ENCODE measurements around the gene AGT.

GRCh38 chr1:228875676-228876215 lies 140.5 kb downstream of the RHOU start:
- RAMPAGE, long total RNA, result no peak
- RRBS, 2 experiments, result no CpG with 5 or more reads among the region's 4 CpGs
CAGE:
- cytosol, long polyA minus RNA, result no peak
- cytosol, long polyA plus RNA, result no peak
- long polyA plus RNA, result no peak
- nucleolus, long total RNA, result no peak
- nucleus, long polyA plus RNA, result no peak
- nucleus, long total RNA, result no peak

- RAMPAGE, long total RNA, result no peak
- RRBS, 2 experiments, result no CpG with 5 or more reads among the region's 12 CpGs
CAGE:
- cytosol, long polyA minus RNA, result no peak
- cytosol, long polyA plus RNA, result no peak
- long polyA plus RNA, result no peak
- nucleolus, long total RNA, result no peak
- nucleus, long polyA plus RNA, result no peak
- nucleus, long total RNA, result no peak
These were observed 195.4 kb downstream of the RHOU start for GRCh38 chr1:228930508-228931182.

DNA sequence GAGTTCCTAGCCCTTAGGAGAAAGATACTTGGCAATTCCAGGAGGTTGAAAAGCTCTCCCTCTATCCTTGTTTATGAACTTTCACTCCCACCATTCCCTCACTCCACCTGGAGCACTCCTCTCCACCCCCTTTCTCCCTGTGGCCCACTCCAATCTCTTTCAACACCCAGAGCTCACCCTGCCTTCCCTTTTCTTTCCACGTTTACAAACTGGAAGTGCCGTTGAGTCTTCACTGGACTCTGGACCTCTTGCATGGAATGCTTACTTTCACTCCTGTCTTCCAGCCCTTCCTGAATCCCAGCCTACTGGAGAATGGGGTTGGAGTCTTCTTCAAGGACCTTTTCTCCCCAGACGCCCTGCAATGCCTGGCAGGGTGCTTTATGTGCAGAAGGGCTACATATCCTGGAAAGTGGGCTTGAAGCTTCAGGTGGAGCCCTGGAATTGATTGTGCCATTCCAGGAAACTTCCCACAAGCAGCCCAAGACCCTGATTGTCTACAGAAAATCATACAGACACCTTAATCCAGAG lies 198.5 kb downstream of the RHOU start:
- RAMPAGE, long total RNA, result no peak
- RRBS, 2 experiments, result no CpG with 5 or more reads among the region's 3 CpGs
CAGE:
- cytosol, long polyA minus RNA, result no peak
- cytosol, long polyA plus RNA, result no peak
- long polyA plus RNA, result no peak
- nucleolus, long total RNA, result no peak
- nucleus, long polyA plus RNA, result no peak
- nucleus, long total RNA, result no peak

GRCh38 chr1:229108925-229109264 lies 162.0 kb upstream of the RAB4A start:
- RAMPAGE, long total RNA, result no peak
- RRBS, 2 experiments, result no CpG with 5 or more reads among the region's 5 CpGs
CAGE:
- cytosol, long polyA minus RNA, result no peak
- cytosol, long polyA plus RNA, result no peak
- long polyA plus RNA, result no peak
- nucleolus, long total RNA, result no peak
- nucleus, long polyA plus RNA, result no peak
- nucleus, long total RNA, result no peak

DNA sequence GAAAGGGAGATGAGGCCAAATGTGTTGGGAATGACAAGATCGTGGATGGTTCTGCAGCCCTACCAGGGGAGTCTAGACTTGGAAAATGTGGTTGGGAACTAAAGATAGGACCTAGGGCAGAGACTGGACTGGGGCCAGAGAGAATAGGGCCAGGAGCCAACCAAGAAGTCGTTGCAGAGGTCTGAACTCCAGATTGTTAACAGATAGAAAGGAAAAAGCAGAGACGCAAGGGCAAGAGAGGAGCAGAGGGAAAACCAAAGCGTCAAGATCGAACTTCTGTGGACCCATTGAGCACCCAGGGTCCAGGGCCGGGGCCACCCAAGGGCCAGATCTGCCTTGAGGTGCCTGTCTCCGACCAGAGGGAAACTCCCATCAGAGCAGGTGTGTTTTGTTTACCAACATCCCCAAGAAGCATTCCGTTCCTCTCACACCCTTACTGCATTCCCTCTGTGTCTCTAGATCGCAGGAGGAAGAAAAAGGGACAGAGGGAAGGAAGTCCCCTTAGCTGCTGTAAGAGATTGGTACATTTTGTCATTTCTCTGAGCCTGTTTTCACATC lies 106.1 kb upstream of the RAB4A start:
- RAMPAGE, long total RNA, result no peak
- RRBS, 2 experiments, result no CpG with 5 or more reads among the region's 9 CpGs
CAGE:
- cytosol, long polyA minus RNA, result no peak
- cytosol, long polyA plus RNA, result no peak
- long polyA plus RNA, result no peak
- nucleolus, long total RNA, result no peak
- nucleus, long polyA plus RNA, result no peak
- nucleus, long total RNA, result no peak

DNA sequence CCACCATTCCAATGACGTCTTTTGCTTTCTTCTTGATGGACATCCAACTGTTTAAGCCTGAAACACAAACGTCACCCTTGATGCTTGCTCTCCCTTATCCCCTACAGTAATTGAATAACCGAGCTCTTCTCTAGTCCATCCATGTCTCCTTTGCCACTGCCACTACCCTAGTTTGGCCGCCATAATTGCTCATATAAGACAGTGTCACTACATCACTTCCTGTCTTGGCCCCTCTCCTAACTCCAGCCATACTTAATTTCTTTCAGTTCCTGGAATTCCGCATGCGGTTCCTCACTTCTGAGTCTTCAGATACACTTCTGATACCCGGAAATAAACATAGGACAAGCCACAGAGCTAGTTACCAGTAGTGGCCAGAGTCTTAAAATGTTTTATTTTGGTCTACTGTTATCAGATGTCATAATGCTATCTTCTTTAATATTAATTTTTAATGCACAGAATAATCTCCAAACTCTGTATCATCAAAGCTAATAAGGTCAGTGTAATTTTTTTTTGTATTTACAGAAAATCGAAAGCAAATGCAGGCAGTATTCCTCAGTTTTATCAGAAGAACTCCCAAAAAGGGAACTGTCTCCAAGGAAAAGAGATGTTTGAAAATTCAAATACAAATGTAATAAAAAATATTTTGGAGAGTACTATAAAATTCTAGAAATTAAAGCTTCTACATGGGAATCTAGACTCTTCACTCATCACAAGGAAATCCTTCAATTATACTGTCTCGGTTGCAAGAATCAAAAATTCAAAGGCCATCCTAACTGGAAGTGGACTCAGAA lies 25.3 kb downstream of the TAF5L start:
- RAMPAGE, long total RNA, result no peak
- RRBS, 2 experiments, result no CpG with 5 or more reads among the region's 9 CpGs
CAGE:
- cytosol, long polyA minus RNA, result start-site peak on the minus strand centred at position 441 of the sequence, 8 bp wide, 29 reads
- cytosol, long polyA plus RNA, result no peak
- long polyA plus RNA, result no peak
- nucleolus, long total RNA, result no peak
- nucleus, long polyA plus RNA, result no peak
- nucleus, long total RNA, result no peak

GRCh38 chr1:229705719-229706098 lies 79.7 kb downstream of the URB2 start:
- RAMPAGE, long total RNA, result no peak
- RRBS, 2 experiments, result no CpG with 5 or more reads among the region's 5 CpGs
CAGE:
- cytosol, long polyA minus RNA, result no peak
- cytosol, long polyA plus RNA, result no peak
- long polyA plus RNA, result no peak
- nucleolus, long total RNA, result no peak
- nucleus, long polyA plus RNA, result no peak
- nucleus, long total RNA, result no peak

GRCh38 chr1:229856354-229856590 lies 210.8 kb upstream of the GALNT2 start:
- RAMPAGE, long total RNA, result no peak
- RRBS, 2 experiments, result no CpG with 5 or more reads among the region's 4 CpGs
CAGE:
- cytosol, long polyA minus RNA, result no peak
- cytosol, long polyA plus RNA, result no peak
- long polyA plus RNA, result no peak
- nucleolus, long total RNA, result no peak
- nucleus, long polyA plus RNA, result no peak
- nucleus, long total RNA, result no peak

DNA sequence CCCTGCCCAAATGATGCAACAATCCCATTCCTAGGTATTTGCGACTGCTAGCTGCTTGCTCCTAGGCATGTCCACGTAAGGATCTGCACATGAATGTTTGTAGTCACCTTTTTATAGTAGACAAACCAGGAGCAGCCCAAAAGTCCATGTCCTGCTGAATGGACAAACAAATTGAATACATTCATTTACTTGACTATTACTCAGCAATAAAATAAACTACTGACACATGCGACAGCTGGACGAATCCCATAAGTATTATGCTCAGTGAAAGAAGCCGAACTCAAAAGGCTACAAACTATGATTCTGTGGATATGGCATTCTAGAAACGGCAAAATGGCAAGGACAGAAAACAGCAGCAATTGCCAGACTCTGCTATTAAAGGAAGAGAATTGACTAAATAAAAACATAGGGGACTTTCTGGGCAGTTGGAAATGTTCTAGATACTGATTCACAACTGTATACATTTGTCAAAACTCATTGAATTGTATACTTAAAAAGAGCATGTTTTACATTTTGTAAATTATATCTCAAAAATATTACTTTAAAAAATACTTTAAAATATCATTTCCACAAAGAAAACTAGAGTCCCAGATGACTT lies 161.8 kb upstream of the GALNT2 start:
- RAMPAGE, long total RNA, result no peak
- RRBS, 2 experiments, result no CpG with 5 or more reads among the region's 6 CpGs
CAGE:
- cytosol, long polyA minus RNA, result no peak
- cytosol, long polyA plus RNA, result no peak
- long polyA plus RNA, result no peak
- nucleolus, long total RNA, result no peak
- nucleus, long polyA plus RNA, result no peak
- nucleus, long total RNA, result no peak

DNA sequence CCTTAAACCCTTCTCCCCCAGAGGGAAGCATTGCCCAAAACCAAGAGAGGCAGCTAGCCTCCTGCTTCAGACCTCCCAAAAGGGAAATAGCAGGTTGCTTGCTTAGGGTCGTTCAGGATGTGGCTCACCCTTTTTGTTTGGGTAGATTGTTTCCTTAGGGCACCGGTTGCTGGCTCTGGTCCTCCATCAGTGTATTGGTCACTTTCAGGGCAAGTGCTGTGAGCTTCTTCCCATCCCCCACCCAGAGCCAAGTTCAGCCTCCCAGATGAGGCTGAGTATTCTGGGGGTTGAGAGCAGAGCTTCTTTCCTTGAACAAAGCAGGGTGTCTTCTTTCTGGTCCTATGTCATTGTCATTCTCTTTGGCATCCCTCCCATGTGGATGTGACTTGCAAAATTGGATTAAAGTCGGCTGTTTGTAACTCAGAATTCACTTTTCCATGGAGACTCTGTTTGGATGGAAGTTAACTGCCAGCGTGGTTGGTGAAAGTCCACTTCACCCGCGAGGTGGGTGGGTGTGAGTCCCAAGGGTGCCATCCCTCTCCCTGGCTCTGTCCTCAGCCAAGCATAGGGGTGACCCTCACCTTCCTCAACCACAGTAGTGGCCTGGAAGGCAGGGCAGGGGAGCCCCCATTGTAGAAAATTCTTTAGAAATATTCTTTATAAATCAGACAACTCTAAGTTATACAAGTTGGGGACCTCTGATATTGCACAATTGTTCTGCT lies 55.4 kb upstream of the GALNT2 start:
- RAMPAGE, long total RNA, result no peak
- RRBS, 2 experiments, result no CpG with 5 or more reads among the region's 6 CpGs
CAGE:
- cytosol, long polyA minus RNA, result no peak
- cytosol, long polyA plus RNA, result no peak
- long polyA plus RNA, result no peak
- nucleolus, long total RNA, result no peak
- nucleus, long polyA plus RNA, result no peak
- nucleus, long total RNA, result no peak

- RAMPAGE, long total RNA, result no peak
- RRBS, 2 experiments, result no CpG with 5 or more reads among the region's 4 CpGs
CAGE:
- cytosol, long polyA minus RNA, result no peak
- cytosol, long polyA plus RNA, result no peak
- long polyA plus RNA, result no peak
- nucleolus, long total RNA, result no peak
- nucleus, long polyA plus RNA, result no peak
- nucleus, long total RNA, result no peak
These were observed 12.4 kb downstream of the GALNT2 start for GRCh38 chr1:230079584-230079783.

DNA sequence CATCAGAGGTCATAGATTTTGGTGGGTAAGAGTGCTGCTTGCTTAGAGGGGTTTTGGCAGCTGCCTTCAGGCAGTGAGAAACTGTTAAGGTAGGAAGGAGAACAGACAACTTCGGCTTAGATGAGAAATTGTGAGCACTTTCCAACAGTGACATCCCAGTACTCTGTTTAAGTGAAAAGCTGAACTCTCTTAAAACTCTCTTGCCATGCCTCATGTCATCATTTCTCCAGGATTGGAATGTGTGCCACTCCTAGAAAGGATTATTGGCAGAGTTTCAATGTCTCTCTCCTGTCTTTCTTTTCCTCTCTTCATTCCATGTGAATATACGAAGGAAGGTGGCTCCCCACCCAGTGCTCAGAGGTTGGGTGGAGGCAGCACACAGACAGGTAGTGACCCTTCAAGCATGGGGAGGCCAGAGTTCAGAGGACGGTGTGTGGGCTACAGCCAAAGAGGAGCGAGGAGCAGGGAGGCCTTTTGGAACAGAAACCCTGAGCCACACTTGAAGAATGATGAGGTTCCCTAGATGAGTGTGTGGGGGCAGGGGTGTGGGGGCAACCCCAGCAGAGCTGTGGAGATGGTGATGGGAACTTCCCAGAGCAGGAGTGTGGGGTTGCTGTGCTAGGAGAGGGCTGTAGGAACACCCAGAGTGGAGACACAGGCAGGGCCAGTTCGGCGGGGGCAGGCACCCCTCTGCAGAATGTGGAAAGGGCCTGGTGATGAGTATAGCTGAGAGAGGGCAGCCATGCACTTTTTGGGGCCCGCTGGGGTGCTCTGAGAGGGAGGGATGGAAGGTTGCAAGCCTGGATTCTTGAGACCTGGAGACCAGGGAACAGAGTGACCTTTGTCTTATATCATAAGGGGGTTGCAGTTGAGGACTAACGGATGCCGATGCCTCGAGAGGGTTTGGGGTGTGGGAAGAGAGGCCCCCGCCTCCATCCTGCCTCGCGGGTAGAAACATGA lies 58.9 kb downstream of the GALNT2 start:
- RAMPAGE, long total RNA, result no peak
- RRBS, 2 experiments, result no CpG with 5 or more reads among the region's 13 CpGs
CAGE:
- cytosol, long polyA minus RNA, result no peak
- cytosol, long polyA plus RNA, result no peak
- long polyA plus RNA, result no peak
- nucleolus, long total RNA, result no peak
- nucleus, long polyA plus RNA, result no peak
- nucleus, long total RNA, result no peak

- RAMPAGE, long total RNA, result no peak
- RRBS, 2 experiments, result no CpG with 5 or more reads among the region's 4 CpGs
CAGE:
- cytosol, long polyA minus RNA, result no peak
- cytosol, long polyA plus RNA, result no peak
- long polyA plus RNA, result no peak
- nucleolus, long total RNA, result no peak
- nucleus, long polyA plus RNA, result no peak
- nucleus, long total RNA, result no peak
These were observed 137.7 kb downstream of the GALNT2 start for GRCh38 chr1:230204611-230205210.

- RAMPAGE, long total RNA, result no peak
- RRBS, 2 experiments, result no CpG with 5 or more reads among the region's 17 CpGs
CAGE:
- cytosol, long polyA minus RNA, result no peak
- cytosol, long polyA plus RNA, result no peak
- long polyA plus RNA, result no peak
- nucleolus, long total RNA, result no peak
- nucleus, long polyA plus RNA, result no peak
- nucleus, long total RNA, result no peak
These were observed 176.0 kb downstream of the GALNT2 start for GRCh38 chr1:230242927-230243508.

- RAMPAGE, long total RNA, result no peak
- RRBS, 2 experiments, result 61 to 74% methylated on average over 3 to 5 of the region's 18 CpGs
CAGE:
- cytosol, long polyA minus RNA, result no peak
- cytosol, long polyA plus RNA, result no peak
- long polyA plus RNA, result no peak
- nucleolus, long total RNA, result no peak
- nucleus, long polyA plus RNA, result no peak
- nucleus, long total RNA, result no peak
These were observed 99.0 kb downstream of the PGBD5 start for GRCh38 chr1:230327024-230327643.

- RAMPAGE, long total RNA, result no peak
- RRBS, 2 experiments, result no CpG with 5 or more reads among the region's 2 CpGs
CAGE:
- cytosol, long polyA minus RNA, result no peak
- cytosol, long polyA plus RNA, result no peak
- long polyA plus RNA, result no peak
- nucleolus, long total RNA, result no peak
- nucleus, long polyA plus RNA, result no peak
- nucleus, long total RNA, result no peak
These were observed 33.1 kb upstream of the COG2 start for GRCh38 chr1:230609231-230609575.

DNA sequence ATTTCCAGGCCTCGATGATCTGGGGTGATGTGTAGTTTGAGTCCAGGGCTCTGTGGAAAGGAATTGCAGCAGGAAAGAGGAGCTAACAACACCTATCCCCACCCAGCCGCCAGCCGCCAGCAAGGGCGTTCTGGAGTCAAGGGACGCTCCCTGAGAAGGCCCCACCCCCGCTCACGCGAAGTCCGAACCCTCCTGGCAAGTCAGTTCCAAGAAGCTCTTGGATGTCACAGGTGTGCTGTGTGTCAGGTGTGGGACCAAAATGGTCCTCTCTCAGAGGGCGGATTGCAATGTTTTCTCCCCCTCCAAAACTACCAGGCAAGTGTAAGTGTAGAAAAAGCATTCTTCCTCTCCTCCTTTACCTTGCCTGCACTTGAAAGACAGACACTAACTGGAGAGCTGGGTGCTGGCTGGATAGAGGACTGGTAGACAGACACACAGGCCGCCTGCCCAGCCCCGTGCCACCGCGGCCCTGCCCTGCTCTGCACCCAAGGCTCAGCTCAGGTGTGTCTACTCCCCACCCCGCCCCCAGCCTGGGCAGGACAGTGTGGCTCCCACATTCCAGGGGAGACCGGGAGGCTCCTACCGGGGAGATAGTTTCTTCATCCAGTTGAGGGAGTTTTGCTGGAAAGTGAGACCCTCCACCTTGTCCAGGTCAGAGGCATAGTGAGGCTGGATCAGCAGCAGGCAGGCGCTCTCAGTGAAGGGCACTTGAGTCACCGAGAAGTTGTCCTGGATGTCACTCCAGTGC lies 8.4 kb downstream of the AGT start:
- RAMPAGE, long total RNA, result no peak
- RRBS, 2 experiments, result no CpG with 5 or more reads among the region's 19 CpGs
CAGE:
- cytosol, long polyA minus RNA, result no peak
- cytosol, long polyA plus RNA, result no peak
- long polyA plus RNA, result no peak
- nucleolus, long total RNA, result no peak
- nucleus, long polyA plus RNA, result no peak
- nucleus, long total RNA, result no peak

DNA sequence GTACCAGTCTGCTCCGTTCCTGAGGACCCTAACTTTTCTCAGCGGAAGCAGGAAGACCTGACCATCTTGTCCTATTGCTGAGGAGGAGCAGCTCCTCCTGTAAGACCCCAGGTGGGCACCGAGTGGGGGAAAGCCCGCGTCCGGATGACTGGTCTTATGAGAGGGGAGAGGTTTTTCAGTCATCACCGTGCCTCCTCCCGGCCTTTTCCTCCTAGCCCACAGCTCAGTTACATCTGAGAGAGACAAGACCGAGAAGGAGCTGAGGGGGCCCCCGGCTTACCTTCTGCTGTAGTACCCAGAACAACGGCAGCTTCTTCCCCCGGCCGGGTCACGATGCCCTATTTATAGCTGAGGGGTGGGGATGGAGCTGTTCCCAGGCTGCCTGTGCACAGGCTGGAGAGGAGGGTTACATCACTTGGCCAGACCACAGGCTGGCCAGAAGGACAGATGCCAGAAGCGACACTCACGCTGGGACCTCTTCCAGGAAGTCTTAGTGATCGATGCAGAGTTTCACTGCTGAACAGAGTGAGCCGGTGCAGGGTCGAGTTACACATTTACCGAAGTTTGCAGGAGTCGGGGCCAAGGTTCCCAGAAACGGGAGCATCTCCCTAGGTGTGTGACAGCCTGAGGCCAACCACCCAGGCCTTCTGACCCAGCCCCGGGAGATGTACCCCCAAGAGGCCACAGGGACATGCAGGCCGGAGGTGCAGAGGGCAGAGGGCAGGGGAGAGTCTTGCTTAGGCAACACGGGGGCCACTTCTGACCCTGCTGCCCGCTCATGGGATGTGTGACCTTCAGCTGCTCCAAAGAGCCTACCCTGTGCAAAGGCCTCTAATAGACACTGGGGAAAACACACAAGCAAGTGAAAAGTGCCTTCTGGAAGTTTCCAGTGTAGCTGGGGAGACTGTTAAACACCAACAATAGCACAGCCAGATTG lies at the start of gene AGT:
TSS of gene AGT (minus strand) at position 317 of the 937 bp plus-strand sequence.
- RAMPAGE, long total RNA, result no peak
- RRBS, 2 experiments, result 17 to 35% methylated on average over 2 to 4 of the region's 26 CpGs
CAGE:
- cytosol, long polyA minus RNA, result no peak
- cytosol, long polyA plus RNA, result no peak
- long polyA plus RNA, result no peak
- nucleolus, long total RNA, result no peak
- nucleus, long polyA plus RNA, result no peak
- nucleus, long total RNA, result no peak

GRCh38 chr1:230824183-230824576 lies 44.1 kb downstream of the C1orf198 start:
- RAMPAGE, long total RNA, result no peak
- RRBS, 2 experiments, result no CpG with 5 or more reads among the region's 2 CpGs
CAGE:
- cytosol, long polyA minus RNA, result no peak
- cytosol, long polyA plus RNA, result no peak
- long polyA plus RNA, result no peak
- nucleolus, long total RNA, result no peak
- nucleus, long polyA plus RNA, result no peak
- nucleus, long total RNA, result no peak

DNA sequence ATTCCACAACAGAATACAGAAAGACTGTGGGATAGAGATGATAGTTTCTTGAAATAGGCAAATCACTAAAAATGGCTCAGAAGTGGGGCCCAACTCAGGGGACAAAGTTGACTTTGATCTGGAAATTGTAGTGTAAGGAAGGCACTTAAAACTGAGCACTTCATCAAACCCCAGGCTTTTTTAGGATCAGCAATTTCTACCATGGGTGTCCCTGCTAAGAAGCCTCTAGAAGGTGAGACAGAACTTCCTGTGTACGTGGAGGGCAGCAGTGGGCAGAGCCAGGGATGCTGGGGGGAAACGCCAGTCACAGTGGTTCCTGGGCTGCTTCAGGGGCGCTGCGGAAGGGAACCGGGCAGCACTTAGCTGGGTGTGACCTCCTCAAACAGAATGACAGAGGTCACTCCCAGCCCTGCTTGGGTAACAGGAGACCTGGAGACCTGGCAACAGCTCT lies 20.6 kb downstream of the C1orf198 start:
- RAMPAGE, long total RNA, result no peak
- RRBS, 2 experiments, result no CpG with 5 or more reads among the region's 5 CpGs
CAGE:
- cytosol, long polyA minus RNA, result no peak
- cytosol, long polyA plus RNA, result no peak
- long polyA plus RNA, result no peak
- nucleolus, long total RNA, result no peak
- nucleus, long polyA plus RNA, result no peak
- nucleus, long total RNA, result no peak